Calu3 (cell line): ENCODE results near the gene PAN3.

- PRO-cap = no peak
Observed at GRCh38 chr13:26758928-26759599, 1.5 kb downstream of the GPR12 start.

DNA sequence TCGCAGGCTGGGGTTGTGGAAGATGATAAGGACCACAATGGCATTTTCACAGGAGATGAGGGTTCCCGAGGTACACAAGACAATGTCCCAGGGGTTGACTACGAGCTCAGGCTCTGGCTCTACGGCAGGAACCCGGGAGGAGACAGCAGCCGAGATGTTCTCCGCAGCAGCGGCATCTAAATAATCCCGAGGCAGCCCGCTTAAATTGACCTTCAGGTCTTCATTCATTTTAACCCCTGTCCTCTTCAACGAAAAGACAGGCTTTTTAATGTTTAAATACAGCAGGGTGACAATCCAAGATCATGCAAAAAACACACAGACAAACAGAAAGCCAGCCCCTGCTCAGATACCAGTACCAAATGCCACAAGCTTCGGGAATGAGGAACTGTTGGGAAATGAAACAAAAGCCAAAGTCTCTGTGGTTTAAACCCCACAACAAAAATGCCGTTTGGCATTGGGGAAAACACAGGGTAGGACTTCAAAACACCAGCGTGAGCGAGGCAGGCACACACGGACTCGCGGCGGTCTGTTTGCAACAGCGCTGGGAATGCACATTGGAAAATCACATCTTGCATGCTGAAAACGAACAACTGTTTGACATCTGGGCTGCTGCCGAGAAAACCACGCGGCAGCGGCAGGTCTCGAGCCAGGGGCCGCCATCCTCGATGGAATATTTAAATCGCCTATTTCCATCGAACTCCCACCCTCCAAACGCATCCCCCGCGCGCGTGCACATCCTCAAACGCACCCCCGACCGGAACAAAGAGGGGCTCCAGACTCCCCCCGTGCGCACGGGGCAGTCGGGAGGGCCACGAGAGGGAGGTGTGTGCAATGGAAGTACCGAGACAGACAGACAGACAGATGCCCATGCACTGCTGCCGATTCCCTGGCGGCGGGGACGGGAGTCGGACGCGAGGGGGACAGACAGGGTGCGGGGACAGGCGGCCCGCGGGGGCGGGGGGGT, 704 bp downstream of the GPR12 start:
- PRO-cap = no peak

DNA sequence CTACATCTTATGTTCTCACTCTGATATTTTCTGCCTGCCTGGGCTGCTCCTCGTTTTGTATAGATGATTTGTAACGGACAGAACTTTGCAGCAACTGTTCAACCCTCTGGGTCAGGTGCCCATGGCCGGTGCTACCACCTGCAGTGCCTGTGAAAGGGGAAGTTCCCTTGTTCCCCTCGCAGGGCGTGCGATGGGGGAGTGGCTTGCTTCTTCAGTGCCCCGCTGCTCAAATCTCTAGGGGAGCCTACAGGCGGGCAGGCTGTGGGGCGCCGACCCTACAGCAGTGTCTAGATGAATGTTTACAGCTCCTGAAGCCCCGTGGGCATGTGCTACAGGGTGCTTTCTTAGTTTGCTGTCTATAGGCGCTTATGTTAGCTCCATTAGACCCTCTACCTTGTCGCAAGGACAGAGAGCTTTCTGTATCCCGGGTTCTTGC, 24.7 kb upstream of the GPR12 start:
- PRO-cap = no peak

- PRO-cap = no peak
Observed at GRCh38 chr13:26957233-26957677, 196.7 kb upstream of the GPR12 start.

DNA sequence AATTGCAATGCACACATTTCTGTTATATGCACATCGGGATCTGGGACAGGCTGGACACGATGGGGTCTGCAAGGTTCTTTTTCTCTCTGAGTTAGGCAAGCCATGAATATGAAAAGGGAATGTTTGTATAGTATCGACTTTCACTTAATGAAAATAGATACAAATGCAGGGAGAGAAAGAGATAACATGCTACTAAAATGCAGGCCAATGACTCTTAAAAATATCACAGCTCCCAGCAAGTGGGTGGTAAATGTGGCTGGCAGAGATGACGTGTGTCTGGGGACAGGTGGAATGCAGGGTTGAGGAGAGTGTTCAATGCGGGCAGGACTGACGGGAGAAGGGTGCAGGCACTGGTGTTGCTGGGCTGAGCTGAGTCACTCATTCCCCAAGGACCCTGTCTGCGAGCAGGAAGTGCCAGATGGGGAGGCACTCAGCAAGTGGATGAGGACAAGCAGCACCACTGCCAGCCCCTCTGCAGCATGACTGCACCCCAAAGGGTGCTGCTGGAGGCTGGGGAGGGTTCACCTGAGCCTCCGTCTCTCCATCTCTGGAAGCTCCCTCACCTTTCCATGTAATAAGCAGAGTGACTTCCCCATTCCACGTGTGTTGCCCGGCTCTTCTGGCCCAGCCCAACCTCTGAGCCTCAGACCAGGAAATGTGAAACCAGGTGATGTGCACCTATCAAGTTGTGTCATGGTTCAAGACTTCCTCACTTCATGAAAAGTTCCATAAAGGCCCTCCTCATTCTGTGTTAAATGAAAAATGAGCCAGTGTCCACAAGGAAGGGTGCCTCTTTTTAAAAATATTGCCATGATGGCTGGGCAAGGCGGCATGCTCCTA, 204.2 kb upstream of the GPR12 start:
- PRO-cap = unidirectional peak, plus-strand start at position 315 of the sequence; unidirectional peak, plus-strand start at position 417 of the sequence; unidirectional peak, minus-strand start at position 638 of the sequence

GRCh38 chr13:26966956-26967970, 204.3 kb downstream of the USP12 start:
- PRO-cap = no peak

DNA sequence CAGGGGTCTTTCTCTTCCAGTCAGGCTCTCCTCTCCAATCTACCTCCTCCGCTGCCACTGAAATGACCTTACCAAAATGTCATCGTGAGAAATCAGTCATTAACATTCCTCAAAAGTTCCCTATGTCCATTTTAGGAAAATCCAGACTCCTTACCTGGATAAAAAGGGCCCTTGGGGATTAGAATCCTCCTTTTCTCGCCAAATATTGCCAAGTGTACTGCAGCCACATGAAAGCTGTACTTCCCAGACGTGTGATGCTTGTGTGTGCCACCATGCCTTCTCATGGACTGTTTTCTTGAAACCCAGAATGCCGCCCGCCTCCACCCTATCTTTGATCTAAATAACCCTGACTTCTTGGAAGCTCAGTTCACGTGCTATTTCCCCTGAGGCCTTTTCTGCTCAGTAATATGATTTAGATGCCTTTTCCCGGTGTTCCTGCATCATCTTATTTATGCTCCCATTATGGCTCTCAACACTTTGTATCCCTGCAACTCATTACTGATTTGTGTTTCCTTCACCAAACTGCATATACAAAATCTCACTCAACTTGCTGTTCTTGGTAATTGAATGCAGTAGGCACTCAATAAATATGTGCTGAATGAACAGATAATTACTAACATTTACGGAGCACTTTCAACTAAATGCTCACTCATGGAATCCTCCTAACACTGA, 116.1 kb downstream of the USP12 start:
- PRO-cap = no peak

DNA sequence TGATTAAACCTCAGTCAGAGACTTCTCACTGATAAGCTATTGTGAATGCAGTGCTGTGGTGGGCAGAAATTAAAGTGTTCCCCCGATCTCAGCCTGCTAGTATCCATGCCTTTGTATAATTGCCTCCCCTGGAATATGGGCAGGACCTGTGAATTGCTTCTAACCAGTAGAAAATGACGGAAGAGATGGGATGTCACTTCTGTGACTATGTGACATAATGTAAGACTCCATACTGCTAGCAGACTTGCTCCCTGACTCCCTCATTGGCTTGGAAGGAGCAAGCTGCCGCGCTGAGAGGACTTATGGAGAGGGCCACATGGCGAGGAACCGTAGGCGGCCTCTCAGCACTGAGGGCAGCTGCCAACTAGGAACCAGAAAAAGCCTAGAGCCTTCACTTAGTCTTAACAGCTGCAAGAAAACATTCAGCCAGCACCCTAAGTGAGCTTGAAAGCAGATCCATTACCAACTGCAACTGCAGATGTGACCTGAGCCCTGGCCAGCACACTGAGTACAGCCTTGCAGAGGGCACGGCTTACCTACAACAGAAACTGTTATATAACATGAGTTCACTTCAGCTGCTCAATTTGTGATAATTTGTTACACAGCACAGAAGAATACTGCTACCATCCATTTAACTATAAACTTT, 33.9 kb downstream of the USP12 start:
- PRO-cap = no peak

DNA sequence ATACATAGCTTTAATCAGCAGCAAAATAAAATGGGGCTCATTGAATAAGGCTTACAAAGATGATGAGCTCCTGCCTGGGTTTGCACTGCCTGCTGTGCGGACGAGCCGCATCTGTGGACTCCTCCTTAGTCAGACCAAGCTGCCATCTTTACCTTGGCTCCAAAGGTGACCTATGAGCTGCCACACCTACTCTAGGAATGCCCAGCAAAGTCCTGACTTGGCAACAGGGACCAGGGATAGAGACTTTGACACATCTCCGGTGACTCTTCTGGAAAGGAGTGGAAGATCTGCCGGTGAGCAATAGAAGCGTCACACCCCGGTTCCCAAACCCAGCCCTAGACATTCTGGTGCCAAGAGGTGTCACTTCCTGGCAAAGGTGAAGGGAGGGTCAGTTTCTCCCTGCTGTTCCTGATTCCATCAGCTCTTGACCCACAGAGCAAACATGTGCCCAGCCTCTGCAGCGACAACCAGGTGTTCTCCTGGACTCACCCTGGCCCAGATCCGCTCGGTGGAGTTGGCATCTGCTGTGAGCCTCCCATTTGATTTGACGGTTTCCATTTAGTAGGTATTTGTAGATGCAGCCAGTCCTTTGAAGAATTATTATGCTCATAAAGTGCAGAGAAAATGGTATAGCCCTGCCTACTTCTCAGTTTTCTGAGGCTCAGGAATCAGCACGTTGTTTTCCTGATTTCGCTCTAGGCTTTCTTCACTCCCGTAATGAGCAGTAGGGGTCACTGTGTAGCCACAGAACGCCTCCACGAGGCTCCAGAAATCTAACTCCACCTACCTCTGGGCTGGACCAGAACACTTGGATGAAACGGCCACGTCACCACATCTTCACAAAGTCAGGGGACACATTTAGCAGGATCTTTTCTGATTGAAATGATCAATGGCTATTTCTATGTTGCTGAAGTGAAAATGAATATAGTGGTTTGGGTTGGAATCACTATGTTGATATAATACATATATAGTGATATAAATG, 50.0 kb upstream of the GTF3A start:
- PRO-cap = no peak

DNA sequence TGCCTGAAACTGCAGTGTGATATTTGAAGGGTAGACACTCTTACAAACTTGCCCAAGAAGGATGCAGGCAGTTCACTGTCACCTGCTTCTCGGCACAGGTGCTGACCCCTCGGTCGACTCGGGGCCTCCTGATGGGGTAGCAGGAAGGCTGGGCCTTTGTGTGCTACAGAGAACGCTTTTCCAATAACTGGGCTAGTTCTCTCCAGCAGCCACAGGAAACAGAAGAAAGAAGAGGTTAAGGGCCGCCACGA, 5.2 kb upstream of the MTIF3 start:
- PRO-cap = no peak

- PRO-cap = bidirectional peak, plus-strand start at chr13:27477481, minus-strand start at chr13:27477389
Observed at GRCh38 chr13:27477251-27477864, 27.0 kb upstream of the MTIF3 start.

- PRO-cap = no peak
Observed at GRCh38 chr13:27666533-27667229, 45.0 kb downstream of the POLR1D start.

GRCh38 chr13:27953836-27954951, 14.9 kb downstream of the CDX2 start:
- PRO-cap = bidirectional peak, plus-strand start at chr13:27954077, minus-strand start at chr13:27953951; unidirectional peak, minus-strand start at chr13:27954788

DNA sequence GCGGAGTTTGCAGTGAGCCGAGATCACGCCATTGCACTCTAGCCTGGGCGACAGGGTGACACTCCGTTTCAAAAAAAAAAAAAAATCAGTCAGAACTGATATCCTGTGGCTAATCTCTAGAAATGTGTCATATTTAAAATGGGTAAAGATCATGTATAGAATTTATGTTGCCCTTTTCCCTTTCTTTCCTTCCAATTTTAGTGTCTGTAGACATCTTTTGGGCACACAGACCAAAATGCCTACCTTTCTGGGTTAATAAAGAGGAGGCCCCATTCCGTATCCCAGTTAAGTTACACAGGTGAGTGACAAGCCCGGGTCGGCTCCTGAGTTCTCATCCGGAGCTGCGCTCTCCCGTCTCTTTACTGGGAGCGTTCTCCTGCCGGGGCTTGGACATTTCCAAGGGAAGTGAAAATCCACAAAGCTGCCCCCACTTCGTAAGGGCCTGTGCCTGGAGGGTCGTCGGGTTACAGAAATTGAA, 6.0 kb upstream of the CDX2 start:
- PRO-cap = no peak

DNA sequence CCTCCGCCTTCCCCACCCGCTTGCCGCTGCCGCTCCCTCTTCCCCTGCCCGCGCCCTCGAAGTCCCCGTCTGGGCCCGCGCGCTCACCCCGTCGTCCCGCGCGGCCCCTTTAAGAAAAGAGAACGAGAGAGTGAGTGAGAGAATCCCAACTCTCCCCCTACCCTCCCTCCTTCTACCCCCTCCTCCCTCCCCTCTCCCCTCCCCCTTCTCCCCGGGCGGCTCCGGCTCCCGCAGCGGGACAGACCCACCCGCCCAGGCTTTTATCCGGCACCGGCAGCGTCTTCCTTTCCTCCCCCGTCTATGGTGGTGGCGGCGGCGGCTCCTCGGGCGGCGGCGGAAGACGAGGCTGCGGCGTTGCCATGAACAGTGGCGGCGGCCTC, at the start of gene PAN3:
TSS of gene PAN3 (plus strand) at position 247 of the 380 bp plus-strand sequence.
- PRO-cap = bidirectional peak, plus-strand start outside the sequence, minus-strand start at position 111 of the sequence

DNA sequence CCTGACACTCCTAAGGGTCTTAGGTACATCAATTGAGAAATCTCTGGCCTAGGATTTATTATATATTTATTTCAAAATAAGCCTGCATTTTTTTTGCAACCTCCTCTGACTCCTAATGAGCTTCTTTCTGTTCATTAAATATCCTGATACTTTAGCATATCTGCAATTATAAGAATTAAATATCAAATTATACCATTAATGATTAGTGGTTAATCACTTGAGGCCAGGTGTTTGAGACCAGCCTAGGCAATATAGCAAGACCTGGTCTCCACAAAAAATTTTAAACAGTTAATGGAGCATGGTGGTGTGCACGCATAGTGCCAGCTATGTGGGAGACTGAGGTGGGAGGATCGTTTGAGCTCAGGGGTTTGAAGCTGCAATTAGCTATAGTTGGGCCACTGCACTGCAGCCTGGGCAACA, 49.8 kb downstream of the PAN3 start:
- PRO-cap = no peak

- PRO-cap = no peak
Observed at GRCh38 chr13:28329651-28330229, 165.2 kb downstream of the FLT1 start.

DNA sequence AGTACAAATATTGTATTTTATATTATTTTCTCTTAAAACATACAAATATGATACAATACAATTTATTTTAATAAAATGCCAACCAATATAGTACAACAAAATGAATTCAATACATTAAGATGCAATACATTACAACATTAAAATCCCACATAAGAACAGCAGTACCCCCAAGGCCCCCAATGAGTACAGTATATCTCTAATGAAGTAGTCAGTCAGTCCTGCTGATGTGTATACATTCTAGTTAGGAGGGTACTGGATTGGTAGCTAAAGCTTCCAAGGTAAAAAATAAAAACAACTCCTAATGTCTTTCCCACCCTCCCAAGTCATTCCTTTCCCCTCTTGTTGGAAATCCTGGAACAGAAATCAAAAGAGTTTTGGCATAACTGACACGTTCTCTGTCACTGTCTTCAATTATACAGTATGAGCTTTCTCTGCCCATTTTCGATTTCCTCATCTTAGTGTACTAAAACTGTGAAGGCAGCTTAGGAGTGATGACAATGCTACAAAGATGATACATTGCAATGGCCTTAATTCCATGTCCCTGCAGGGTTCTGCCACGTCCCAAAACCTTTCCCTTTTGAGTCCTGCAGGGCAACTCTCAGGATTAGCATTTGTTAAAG, 109.1 kb downstream of the FLT1 start:
- PRO-cap = no peak

DNA sequence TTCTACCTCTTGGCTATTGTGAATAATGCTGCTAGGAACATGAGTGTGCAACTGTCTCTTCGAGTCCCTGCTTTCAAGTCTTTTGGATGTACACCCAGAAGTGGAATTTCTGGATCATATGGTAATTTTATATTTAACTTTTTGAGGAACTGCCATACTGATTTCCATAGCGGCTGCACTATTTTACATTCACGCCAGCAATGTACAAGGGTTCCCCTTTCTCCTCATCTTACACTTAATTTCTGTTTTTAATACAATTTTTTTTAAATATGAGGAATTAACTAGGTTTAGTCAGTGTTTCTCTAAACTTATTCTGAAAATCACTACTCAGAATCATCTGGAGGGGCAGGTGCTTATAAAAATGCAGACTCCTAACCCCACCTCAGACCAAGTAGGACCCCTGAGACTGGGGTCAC, 24.3 kb upstream of the SLC46A3 start:
- PRO-cap = no peak

DNA sequence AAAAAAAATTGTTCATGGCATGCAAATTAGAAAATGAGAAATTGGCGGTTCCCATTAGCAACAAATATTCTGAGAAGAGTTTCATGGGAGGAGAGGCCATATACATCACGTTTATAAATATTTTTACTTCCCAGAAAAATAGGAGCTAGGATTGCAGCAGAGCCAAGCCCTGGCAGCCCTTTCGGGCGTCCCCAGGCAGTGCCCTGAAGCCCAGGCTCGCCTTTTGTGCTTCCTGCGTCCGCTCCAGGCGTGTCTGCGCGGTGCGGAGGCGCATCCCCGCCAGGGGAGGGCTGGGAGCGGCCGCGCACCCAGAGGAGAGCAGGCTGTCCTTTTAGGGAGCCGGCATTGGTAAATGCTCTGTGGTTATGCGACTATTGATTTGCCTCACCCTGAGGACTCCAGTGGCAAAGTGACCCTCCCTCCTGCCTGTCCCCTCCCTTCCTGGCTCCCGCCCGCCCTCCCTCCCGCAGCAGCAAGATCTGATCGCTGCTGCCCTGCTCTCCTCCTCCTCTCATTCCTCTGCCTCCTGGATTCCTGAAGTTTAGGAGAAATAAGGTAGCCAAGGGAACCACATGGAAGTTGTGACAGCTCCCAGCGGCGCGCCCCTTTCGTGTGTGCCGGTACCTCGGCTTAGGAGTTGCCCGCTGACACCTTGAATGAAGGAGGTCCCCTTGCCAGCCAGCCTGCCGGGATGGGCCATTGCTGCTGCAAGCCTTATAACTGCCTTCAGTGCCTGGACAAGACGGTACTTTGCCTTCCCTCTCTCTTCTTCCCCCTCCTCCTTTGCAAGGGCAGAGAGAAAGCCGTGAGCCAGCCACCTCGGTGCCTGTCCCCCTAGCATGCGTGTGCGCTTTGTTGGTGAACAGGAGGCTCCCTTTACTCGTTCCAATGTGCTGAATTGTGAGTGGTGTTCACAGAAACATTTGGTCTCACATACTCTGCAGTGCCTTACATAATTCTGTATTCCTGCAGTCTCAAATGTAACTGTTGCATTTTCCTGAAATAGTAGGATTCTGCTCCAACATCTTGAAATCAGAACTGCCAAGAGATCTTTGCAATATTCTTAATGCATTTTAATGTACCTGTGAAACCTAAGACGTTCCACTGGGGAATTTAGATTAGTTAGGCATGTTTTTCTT, 167.0 kb downstream of the SLC7A1 start:
- PRO-cap = no peak